Colon Carcinoma Metastatic in the Lung (tissue), 2 donors: Measurements from ENCODE around the gene NRN1.

GRCh38 chr6:5729780-5730435, 276.8 kb downstream of the NRN1 start:
- PRO-cap, 2 experiments: no peak in any of the 2 experiments

DNA sequence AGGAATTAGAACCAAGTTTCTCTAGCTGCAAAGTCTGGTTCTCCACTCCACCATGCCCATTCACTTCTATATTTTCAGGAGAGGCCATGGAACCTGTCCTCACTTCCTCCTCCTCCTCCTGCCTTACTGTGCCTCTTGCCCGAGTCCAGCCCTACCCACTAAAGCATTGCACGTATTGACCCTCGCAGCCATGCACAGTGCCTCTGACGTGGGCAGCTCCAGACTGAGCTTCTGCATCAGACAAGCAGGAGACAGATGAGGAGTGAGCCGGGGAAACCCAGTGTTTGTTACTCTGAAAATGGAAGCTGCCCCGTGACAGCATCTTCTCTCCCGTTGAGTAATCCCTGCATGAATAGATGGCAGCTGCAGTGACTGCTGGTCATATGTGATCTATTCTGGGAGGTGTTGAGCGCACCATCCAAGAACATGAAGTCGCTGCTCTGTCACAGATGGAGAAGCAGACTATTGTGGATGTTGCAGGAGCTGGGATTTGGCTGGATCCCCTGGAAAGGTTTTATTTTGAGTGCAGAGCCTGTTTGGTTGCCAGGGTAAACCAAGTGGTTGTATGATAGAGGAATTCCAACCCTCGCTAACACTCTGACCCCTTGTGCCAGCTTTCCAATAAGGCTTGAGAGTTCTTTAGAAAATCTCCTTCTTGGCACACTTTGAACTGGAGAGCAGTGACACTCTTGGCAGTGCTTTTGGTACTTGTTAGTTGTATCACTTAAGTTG, 242.3 kb downstream of the NRN1 start:
- PRO-cap, 2 experiments: no peak in any of the 2 experiments

- PRO-cap, 2 experiments: no peak in any of the 2 experiments
Measured at GRCh38 chr6:6004443-6005184, 2.1 kb downstream of the NRN1 start.

DNA sequence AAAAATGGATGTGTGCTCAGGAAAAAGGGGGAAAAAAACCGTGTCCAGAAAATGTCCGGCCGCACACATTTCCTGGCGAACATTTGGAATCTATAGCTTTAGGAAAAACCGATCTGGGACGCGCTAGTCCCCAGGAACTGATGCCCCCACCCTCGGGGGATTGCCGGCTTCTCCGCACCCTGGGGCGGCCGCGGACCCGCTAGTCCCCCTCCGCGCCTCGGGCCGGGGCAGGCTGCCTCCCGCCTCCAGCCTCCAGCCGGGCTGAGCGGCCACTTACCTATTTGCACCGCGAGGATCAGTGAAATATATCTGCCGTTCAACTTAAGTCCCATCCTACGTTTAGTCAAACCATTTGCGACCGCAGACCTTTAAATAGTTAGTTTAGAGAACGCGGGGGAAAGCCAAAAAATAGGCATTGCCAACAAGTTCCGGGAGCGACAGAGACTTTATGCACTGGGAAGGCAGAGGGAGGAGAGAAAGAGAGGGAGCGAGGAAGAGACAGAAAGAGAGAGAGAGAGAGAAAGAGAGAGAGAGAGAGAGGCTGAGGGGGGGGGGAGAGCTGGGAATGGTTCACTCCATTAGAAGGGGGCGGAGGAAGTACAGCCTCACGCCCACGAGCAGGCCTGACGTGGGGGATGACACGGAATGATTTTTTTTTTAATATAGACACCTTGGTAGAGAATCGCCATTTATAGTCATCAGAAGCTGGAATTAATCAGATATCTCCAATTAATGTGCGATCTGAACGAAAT, at the start of gene NRN1:
Gene NRN1 (minus strand): TSS at position 508 of the 752 bp plus-strand sequence.
- PRO-cap, 2 experiments: no peak in any of the 2 experiments

GRCh38 chr6:6590674-6590873, 2.1 kb downstream of the LY86 start:
- PRO-cap, 2 experiments: no peak in any of the 2 experiments

DNA sequence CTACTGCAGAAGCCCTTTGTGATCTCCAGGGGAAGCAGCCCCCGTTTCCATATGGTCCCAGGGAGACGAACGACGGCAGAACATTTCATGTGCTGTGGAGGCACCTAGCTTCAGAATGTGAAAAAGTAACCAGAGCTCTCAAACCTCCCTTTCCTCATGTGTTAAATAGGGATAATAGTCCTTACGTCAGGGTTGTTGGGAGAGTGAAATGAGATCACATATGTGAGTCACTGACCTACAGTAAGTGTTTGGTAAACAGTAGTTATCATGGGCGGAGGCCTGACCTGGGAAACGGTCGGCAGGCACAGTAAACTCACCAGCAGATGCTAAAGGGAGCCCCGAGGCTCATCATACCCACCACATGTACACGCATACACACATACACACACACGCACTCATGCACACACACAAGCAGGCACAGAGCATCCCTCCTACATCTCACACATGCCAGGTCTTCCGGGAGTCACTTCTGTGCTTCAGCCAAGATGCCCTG, 89.7 kb downstream of the LY86 start:
- PRO-cap, 2 experiments: peak in 1 of 2 experiments; most common plus-strand start position 319 of the sequence (in 1); most common minus-strand start position 117 of the sequence (in 1)

- PRO-cap, 2 experiments: no peak in any of the 2 experiments
Measured at GRCh38 chr6:6681911-6682671, 93.6 kb downstream of the LY86 start.

DNA sequence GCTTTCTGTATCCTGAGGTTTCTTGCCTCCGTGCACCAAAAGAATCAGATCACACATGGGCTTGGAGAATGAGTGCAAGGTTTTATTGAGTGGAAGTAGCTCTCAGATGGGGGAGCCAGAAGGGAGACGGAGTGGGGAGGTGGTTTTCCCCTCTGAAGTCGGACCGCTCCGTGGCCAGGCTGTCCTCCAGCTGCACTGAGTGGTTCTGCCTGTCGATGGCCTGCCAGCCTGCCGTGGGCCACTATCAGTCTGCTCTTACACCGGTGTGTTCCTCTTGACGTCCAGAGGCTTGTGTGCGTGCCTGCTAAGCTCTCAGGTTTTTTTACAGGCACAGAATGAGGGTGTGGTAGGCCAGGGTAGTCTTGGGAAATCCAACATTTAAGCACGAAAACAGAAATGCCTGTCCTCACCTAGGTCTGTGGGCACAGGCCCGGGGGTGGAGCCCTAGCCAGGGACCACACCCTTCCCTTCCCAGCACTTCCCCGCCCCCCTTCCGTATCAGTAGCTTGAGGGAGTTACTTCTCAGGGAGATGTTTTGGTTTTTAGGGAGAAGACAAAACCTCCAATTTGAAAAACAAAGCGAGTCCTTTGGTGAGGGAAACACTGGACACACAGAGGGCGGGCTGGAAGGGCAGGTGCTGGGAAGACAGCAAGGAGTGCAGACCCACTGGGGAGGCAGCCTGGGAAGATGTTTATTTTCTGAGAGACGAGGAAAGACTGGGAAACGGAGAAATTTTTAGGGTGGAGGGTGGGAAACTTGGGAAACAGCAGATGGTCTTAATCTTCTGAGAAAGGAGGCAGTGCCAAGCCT, 106.4 kb downstream of the LY86 start:
- PRO-cap, 2 experiments: no peak in any of the 2 experiments

- PRO-cap, 2 experiments: peak in 1 of 2 experiments; most common plus-strand start chr6:6712835 (in 1); most common minus-strand start chr6:6712556 (in 1)
Measured at GRCh38 chr6:6712278-6713520, 124.2 kb downstream of the LY86 start.

- PRO-cap, 2 experiments: no peak in any of the 2 experiments
Measured at GRCh38 chr6:6800908-6801262, 212.4 kb downstream of the LY86 start.

- PRO-cap, 2 experiments: peak in 2 of 2 experiments; most common plus-strand start chr6:6861597 (in 2); most common minus-strand start chr6:6861382 (in 1)
Measured at GRCh38 chr6:6861254-6861689, 246.5 kb upstream of the RREB1 start.

DNA sequence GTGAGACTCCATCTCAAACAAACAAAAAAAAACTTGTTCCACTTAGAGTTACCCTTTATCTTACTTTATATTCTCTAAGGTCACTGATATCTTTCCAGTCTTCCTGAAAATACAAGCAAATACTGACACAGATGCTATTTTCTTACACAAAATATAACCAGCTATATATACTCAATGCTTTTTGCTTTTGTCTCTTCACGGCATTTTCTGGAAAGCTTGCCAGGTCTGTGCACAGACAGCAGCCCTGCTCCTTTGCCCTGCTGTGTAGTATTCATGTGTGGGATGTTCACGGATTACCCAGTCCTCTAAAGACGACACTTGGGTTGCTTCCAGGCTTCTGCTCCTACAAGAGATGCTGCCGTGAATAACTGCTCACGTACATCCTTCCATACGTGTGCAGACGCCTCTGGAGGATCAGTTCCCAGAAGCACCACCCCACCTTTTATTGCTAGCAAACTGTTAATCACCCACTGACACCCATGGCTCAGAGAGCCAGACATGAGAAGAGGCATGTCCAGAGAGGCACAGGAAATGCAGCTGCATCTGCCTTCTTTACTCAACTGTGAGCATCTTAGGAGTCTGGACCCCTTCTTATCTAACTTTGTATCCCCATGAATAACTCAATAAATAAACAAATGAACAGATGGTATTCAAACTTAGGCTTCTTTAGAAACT, 229.0 kb upstream of the RREB1 start:
- PRO-cap, 2 experiments: no peak in any of the 2 experiments

- PRO-cap, 2 experiments: no peak in any of the 2 experiments
Measured at GRCh38 chr6:6881657-6882354, 226.0 kb upstream of the RREB1 start.

DNA sequence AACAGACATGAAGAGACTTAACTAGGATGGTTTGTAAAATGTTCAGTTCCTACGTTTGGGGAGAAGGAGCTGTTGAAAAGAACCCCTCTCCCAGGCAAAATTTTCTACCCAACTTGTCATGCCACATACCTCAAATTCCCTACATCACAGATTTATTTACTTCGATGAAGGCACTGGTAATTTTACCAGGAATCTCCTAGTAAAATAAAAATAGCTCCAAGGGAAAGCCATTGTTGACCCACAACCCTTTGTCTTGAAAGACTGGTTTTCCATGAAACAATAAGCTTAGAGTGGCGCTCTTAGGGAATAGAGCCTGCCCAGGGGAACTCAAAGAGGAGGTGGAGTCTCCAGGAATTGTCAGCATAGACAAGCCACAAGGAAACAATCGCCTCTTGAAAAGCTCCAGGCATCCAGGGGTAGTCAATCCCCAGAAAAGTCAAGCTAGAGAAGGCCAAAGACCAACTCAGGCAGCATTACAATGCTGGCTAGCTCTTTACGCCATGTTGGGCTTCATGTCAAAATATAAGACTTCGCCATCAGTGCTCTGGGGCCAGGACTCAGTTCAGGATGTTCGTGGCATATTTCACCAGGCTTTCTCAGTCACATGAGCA, 99.2 kb upstream of the RREB1 start:
- PRO-cap, 2 experiments: no peak in any of the 2 experiments

GRCh38 chr6:7109273-7109879, 1.6 kb downstream of the RREB1 start:
- PRO-cap, 2 experiments: peak in 2 of 2 experiments; most common plus-strand start chr6:7109410 (in 1); most common minus-strand start chr6:7109619 (in 2)

DNA sequence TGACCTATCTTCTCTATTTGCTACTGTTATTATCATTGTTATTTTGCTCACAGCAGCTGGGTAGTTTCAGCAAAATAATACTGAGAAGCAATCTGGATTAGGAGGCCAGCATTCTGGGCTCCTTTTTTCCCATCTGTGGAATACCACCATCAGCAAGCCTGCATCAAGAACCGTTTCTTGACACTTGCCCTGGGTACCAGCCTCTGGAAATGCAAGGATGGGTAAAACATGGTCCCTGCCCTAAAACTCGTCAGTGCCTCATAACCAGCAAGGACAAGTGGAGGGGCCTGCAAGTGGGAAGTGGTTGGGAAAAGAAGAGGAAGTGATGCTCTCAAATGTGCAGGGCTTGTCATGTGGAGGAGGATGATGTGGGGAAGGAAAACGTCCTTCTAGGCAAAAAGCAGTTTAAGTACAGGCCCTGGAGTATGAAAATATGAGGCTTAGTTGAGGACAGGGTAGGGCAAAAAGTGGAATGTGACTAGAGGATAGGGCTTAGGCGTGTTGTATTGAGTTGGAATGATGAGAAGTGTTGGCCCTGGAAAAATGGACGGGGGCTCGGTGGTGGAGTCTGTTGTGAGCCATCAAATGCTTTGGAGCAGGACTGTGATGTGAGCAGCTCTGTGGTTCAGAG, 19.0 kb downstream of the RREB1 start:
- PRO-cap, 2 experiments: no peak in any of the 2 experiments

DNA sequence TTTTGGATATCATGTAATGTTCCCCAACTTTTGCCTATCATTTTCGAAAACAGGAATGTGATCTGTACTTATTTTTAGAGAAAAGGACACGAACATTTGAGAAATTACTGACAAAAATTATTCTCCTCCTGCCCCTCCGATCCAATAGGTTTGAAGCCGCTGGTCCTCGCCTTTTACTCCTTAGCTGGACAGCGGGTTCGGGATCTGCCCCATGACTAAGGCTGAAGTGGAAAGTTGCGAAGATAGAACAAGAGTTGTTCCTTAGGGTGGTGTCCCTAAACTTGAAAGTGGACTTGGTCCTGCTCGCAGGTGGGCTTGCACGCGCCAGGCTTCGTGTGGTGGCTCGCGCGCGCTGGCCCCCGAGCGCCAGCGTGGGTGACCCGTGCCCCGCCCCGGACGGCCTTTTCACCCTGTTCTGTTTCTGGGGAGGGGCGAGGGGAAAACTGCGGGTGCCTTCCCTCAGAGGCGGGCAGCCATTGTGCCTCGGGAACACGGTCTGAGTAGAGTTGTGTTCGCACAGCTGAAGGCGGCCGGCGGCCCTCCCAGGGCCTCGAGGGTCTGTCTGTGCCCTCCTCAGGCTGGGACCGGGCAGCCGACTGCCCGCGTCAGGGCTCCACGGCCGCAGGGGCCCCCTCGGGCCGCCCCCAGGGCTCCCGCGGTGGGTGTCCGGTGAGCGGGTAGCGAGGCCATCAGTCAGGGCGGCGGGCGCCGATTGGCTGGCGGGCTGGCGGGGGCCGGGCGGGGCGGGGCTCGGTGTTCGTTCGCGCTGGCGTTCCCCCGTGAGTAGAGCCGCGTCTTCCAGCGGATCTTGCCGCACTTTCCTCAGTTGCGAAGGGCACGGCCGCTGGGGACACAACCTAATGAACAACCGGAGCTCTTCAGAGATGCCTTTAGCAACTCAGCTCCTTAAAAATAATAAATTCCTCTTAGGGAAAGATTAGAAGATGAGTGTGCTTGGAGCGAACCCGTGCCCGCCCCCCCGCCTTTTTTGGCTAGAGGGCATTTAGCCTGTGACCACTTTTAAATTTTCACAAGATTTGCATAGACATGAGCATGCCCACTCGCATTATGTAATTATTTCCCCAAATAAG, 33.1 kb downstream of the RREB1 start:
- PRO-cap, 2 experiments: peak in 2 of 2 experiments; most common plus-strand start position 825 of the sequence (in 2); most common minus-strand start position 598 of the sequence (in 2)

- PRO-cap, 2 experiments: no peak in any of the 2 experiments
Measured at GRCh38 chr6:7156038-7157145, 48.6 kb downstream of the RREB1 start.

GRCh38 chr6:7170753-7171951, 63.4 kb downstream of the RREB1 start:
- PRO-cap, 2 experiments: no peak in any of the 2 experiments

DNA sequence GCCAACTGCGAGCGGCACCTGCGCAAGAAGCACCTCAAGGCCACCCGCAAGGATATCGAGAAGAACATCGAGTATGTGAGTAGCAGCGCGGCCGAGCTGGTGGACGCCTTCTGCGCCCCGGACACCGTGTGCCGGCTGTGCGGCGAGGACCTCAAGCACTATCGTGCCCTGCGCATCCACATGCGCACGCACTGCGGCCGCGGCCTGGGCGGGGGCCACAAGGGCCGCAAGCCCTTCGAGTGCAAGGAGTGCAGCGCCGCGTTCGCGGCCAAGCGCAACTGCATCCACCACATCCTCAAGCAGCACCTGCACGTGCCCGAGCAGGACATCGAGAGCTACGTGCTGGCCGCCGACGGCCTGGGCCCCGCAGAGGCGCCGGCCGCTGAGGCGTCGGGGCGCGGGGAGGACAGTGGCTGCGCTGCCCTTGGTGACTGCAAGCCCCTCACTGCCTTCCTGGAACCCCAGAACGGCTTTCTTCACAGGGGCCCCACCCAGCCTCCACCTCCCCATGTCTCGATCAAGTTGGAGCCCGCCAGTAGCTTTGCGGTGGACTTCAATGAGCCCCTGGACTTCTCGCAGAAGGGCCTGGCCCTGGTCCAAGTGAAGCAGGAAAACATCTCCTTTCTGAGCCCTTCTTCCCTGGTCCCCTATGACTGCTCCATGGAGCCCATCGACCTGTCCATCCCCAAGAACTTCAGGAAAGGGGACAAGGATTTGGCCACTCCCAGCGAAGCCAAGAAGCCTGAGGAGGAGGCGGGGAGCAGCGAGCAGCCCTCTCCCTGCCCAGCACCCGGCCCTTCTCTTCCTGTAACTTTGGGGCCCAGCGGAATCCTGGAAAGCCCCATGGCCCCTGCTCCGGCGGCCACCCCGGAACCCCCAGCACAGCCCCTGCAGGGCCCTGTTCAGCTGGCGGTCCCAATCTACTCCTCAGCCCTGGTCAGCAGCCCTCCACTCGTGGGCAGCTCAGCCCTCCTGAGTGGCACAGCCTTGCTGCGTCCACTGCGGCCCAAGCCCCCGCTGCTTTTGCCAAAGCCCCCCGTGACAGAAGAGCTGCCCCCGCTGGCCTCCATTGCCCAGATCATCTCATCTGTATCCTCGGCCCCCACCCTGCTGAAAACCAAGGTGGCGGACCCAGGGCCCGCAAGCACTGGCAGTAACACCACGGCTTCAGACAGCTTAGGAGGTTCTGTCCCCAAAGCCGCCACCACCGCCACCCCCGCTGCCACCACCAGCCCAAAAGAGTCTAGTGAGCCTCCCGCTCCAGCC, 82.3 kb downstream of the SSR1 start:
- PRO-cap, 2 experiments: no peak in any of the 2 experiments